AG04450 (cell line): ENCODE data around the gene UBE2E3.

GRCh38 chr2:178531172-178532066, 51.2 kb downstream of the PLEKHA3 start:
- CAGE, long polyA plus RNA, result no peak
- RRBS, result no CpG with 5 or more reads among the region's 26 CpGs

DNA sequence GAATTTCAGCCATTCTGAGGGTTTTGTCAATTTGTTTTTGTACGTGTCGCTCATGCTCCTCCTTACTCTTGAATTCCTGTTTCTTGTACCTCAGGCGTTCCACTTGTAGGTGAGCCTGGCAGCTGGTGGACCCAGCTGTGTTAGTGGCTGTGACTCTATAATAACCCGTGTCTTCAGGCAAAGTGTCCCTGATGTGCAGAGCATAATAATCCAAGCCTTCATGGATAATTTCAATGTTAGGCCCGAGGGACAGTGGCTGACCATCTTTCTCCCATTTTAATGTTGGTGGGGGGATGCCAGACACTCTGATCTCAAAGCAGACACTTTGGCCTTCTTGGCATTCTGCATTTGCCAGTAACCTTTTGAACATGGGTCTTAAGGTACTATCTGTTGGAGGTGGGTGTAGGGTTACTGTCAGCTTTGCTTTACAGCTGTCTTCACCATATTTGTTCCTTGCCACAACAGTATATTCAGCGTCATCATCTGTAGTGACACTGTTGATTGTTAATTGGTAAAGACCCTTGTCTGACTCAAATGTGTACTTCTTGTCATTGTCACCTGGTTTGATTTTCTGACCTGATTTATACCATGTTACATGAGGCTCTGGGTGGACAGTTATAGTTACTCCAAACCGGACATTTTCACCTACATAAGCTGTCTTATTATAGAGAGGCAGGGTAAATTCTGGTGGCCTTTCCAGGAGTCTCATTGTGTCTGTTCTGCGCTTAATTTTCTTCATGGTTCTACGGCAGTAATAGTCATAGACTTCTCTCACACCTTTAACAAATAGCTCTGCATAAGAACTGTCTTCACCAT, 53.1 kb downstream of the PLEKHA3 start:
- CAGE, long polyA plus RNA, result no peak
- RRBS, result no CpG with 5 or more reads among the region's 9 CpGs

- CAGE, long polyA plus RNA, result no peak
- RRBS, result no CpG with 5 or more reads among the region's 6 CpGs
These were observed 67.2 kb downstream of the PLEKHA3 start for GRCh38 chr2:178547492-178547786.

DNA sequence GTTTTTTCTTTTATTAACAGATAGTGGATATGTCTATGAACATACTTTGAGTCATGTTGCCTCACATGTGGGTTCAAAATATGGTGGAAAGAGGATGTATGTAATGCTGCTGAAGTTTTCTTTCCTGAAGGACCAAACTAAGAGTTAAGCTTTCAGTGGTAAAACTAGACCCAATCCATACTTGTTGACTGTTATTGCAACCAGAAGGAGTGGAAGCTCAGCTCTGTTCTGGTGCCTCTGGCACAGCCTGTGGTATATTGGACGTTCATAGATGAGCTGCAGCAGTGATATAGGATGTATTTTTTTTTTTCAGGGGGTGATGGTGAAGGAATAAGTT, 125.8 kb downstream of the PLEKHA3 start:
- CAGE, long polyA plus RNA, result no peak
- RRBS, result no CpG with 5 or more reads among the region's 1 CpG

DNA sequence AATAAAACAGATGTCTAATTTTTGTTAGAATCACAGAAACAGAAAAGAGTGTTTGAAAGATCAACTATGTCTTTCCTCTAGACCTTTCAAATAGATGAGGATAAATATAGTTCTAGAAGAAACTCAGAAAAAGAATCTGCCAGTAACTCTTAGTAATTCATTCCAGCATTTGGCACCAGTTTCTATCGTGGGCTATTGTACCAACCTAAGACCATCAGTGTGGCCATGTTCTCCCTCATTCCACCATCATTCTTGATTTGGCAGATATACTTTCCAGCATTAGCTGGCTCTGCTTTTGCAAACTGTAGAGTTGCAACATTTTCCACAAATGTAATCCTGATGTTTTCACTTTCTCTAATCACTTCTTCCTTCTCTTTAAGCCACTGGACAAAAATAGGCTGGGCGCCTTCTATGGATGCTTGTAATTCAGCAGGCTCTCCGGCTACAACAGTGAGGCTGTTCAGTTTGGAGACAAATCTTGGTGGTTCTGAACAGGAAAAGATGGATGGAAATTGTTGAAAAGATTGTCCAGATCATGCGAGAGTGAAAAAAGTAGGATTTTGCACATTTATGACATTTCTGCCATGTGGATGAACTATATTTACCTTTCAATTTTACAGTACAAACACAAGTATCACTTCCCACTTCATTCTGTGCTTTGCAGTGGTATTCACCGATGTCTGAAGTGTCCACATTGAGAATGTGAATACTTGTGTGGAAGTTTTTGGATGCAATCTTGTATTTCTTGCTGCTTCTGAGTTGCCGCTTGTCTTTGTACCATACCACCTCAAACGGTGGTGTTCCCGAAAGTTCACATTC, 81.9 kb downstream of the TTN start:
- CAGE, long polyA plus RNA, result no peak
- RRBS, result no CpG with 5 or more reads among the region's 8 CpGs

GRCh38 chr2:178767833-178768592, 39.2 kb downstream of the TTN start:
- CAGE, long polyA plus RNA, result no peak
- RRBS, result no CpG with 5 or more reads among the region's 8 CpGs

DNA sequence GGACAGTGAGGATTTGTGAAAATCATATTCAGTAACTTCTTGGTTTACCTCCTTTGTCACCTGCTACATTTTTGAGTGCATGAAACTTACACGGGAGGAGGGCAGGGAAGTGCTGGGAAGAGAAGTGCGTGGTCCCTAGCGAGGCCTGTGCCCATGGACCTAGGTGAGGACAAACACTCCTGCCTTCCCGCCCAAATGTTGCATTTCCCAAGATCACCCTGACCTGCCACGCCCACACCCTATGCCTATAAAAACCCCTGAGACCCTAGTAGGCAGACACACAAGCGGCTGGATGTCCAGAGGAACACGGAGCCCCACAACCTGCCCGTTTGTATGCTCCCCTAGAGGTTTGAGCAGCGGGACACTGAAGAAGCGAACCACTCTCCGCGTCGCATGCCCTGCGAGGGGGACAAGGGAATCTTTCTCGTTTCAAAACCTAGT, 8.2 kb downstream of the TTN start:
- CAGE, long polyA plus RNA, result no peak
- RRBS, result no CpG with 5 or more reads among the region's 15 CpGs

GRCh38 chr2:178799445-178799877, 7.8 kb downstream of the TTN start:
- CAGE, long polyA plus RNA, result no peak
- RRBS, result no CpG with 5 or more reads among the region's 14 CpGs

- CAGE, long polyA plus RNA, result no peak
- RRBS, result no CpG with 5 or more reads among the region's 2 CpGs
These were observed 84.9 kb upstream of the TTN start for GRCh38 chr2:178892210-178892435.

- CAGE, long polyA plus RNA, result no peak
- RRBS, result no CpG with 5 or more reads among the region's 2 CpGs
These were observed 18.2 kb downstream of the CCDC141 start for GRCh38 chr2:179031498-179032427.

- CAGE, long polyA plus RNA, result no peak
- RRBS, result no CpG with 5 or more reads among the region's 8 CpGs
These were observed 93.5 kb upstream of the CCDC141 start for GRCh38 chr2:179143377-179143907.

- CAGE, long polyA plus RNA, result no peak
- RRBS, result no CpG with 5 or more reads among the region's 4 CpGs
These were observed 10.3 kb downstream of the SESTD1 start for GRCh38 chr2:179254227-179254890.

DNA sequence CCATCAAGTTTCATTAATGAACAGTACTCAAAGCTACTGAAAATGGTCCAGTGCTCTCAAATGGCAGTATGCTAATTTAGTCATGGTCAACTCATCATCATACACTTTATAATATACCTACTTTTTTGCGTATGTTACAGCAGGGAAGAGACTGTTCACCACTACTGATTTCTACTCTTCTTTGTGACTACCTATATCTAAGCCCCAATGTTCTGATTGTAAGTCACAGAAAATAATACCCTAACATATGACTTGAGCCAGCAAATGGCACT, 267.2 kb downstream of the ZNF385B start:
- CAGE, long polyA plus RNA, result no peak
- RRBS, result no CpG with 5 or more reads among the region's 1 CpG

GRCh38 chr2:179970454-179971359, 36.4 kb downstream of the CWC22 start:
- CAGE, long polyA plus RNA, result no peak
- RRBS, result no CpG with 5 or more reads among the region's 6 CpGs

DNA sequence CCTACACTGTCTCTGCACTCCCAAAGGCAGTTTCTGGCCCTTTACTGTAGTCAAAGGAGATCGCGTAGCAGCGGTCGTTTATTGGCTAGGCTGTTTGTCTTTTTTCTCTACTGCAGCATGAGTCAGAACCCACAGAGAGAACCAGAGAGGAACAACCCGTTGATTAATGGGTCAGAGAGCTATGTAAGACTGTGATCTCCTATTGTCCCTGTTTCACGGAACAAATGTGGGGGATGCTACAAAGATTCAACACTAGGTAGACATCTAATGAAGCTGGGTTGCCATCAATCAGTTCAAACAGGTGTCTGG, 118.6 kb upstream of the CWC22 start:
- CAGE, long polyA plus RNA, result no peak
- RRBS, result no CpG with 5 or more reads among the region's 6 CpGs

- CAGE, long polyA plus RNA, result no peak
These were observed 257.5 kb upstream of the UBE2E3 start for GRCh38 chr2:180722998-180723197.

DNA sequence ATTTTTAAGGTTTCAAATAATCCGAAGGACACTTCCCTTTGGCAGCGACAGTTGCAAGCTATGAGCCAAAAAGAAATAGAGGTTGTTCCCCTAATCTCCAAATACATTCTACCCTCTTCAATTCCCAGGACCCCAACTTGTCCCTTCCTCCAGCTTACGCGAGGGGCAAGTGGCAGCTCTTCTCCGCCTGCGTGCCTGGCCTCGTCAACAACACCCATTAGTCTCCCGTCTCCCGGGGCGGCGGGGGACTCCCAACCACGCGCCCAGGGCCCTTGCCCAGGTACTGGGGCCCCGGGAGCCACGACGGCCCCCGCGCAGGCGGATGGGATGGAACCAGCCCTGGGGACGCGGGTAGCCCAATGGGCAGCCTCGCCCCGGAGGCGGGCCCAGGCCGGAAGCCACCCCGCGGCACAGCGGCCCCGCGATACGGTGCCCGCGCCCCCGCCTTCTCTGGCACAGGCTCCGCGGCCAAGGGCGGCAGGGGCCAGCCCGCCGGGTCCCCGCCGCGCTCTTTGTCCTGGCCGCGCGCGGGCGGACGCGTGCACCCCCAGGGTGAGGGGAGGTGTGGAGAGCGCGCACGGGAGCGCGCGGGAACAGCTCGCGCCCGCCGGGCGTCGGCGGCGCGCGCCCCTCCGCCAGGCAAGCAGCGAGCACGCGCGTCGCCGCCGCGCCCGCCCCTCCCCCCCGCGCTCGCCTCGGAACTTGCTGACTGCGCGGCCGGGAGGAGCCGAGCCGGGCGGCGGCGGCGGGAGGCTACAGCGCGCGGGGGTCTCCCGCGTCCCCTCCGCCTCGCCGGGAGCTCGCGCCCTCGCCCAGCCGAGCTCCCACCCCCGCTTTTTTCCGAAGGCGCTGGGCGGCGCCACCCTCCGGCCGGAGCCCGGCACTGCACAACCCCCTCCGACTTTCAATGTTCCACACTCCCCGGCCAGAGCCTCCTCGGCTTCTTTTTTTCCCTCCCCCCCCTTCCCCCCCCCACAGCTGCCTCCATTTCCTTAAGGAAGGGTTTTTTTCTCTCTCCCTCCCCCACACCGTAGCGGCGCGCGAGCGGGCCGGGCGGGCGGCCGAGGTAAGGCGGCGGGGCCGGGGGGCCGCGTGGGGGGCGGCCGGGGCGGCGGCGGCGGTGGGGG, at the start of gene UBE2E3:
Gene UBE2E3 (plus strand): TSS at position 698 of the 1,127 bp plus-strand sequence.
- CAGE, long polyA plus RNA, result start-site peak on the plus strand centred at position 1,013 of the sequence, 95 bp wide, 65 and 29 reads in 2 replicates
- RRBS, result 2% methylated on average over 65 of the region's 132 CpGs

- CAGE, long polyA plus RNA, result no peak
- RRBS, result no CpG with 5 or more reads among the region's 3 CpGs
These were observed 33.0 kb downstream of the UBE2E3 start for GRCh38 chr2:181013080-181014120.

DNA sequence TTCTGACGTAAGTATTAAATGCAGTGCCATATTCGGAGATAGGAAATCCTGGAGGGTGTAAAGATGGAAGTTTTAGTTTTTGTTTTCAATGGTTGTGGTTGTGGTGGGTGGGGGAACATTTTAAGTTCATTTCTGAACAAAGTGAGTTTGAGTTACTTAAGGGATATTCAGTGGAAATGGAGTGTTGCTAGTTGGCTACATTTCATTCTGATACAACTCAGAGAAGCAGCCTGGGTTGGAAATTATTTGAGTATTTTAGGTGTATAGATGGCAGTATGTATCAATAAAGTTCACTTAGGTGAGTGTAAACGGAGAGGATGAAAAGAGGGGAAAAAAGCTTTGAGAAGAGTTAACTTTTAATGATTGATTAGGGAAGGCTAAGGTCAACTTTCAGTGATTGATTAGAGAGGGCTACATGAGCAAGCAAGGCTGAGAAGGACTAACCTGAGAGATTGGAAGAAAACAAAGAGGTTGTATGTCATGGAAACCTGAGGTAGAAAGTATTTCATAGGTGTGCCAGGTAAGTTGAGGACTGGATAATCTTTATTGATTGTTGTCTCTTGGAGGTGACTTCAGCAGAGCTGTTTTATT, 33.8 kb downstream of the UBE2E3 start:
- CAGE, long polyA plus RNA, result no peak
- RRBS, result no CpG with 5 or more reads among the region's 3 CpGs

DNA sequence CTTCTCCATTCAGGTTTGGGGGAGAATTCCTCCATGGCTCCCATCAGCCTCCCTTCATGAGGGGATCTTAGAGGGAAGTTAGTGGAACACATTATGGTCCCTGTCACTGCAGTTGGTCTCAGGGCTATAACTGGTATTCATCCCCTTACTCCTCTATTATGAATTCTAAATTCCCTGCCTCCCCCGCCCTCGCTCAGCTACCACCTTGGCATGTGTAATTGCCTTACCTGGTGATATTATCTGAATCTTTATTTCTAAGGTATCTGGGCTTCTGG, 48.4 kb upstream of the NEUROD1 start:
- CAGE, long polyA plus RNA, result no peak
- RRBS, result no CpG with 5 or more reads among the region's 2 CpGs